Pericardium fibroblast (primary cell): ENCODE data around the gene OR4N4C.

DNA sequence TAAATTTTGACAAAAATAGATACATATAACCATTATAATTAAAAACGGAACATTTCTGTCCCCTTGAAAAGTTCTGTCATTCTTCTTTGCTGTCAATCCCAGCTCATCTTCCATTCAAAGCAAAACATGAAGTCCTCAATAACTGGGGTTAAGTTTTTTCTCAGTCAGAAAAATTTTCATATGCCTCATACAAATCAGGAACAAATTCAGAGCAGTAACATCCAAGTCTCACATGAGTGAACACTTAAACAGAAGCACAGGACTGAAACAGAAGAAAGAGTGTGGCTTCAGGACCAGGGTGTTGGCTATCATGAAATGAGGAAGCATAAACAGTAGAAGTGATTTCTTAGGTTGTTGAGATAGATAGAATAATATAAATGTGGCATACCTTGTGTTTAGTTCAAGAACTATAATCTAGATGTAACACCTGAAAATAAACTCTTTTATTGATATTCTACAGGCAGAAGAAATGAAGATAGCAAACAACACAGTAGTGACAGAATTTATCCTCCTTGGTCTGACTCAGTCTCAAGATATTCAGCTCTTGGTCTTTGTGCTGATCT lies at the start of gene OR4N4C:
Gene OR4N4C, plus strand, starts transcription at position 379 of the 563 bp plus-strand sequence.
- RAMPAGE, long total RNA = no peak

- RAMPAGE, long total RNA = no peak
Measured at GRCh38 chr15:22256449-22257161, 162.3 kb downstream of the OR4N4 start.

DNA sequence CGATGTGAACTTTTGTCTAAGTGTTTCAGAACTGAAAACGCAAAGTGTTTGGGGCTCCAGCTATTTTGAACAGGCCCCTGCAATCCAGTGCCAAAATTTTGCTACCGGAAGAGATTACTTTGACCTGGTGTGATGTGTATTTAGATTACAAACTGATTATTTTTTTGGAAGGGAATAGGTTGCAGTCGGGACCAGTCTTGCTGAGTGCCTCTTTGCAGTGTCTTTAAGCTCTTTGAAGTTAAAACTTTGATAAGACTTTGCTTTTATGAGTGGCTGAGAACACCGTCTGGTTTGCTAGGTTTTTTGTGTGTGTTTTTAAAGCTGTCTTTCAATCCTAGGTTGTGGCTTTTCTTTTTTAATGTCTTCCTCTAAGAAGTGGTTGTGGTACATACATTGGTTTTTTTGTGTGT lies 165.7 kb downstream of the OR4N4 start:
- RAMPAGE, long total RNA = no peak

GRCh38 chr15:22796403-22796905 lies 10.0 kb downstream of the NIPA1 start:
- RAMPAGE, long total RNA = no peak

DNA sequence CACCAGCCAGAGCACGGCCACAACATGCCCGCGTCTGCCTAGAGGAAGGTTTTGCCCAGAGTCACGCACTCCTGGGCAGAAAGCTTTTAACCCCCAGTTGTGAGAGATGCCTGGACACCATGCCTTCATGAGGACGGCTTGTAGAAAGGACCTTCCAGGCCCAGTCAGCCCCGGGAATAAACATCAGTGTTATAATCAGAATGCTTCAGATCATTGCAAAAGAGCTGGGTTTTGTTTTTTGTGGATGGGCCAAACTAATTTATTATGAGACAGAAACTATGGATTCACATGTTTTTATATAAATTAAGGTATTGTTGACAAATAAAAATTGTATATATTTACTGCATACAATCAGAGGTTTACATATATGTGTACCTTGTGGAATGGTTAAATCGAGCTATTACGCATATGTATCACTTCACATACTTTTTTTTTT lies 16.4 kb downstream of the CYFIP1 start:
- RAMPAGE, long total RNA = no peak

DNA sequence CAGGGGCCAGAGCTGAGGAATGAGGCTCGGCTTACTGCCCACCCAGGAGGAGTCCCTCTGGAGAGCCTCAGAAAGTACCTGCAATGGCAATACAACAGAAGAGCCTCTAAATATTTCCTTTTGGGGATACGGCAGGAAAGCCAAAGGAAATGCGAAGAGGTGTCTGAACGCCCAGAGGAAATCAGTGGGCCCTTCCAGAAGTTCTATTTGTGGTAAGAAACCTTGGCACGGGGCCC lies 44.6 kb downstream of the GOLGA8S start:
- RAMPAGE, long total RNA = no peak

DNA sequence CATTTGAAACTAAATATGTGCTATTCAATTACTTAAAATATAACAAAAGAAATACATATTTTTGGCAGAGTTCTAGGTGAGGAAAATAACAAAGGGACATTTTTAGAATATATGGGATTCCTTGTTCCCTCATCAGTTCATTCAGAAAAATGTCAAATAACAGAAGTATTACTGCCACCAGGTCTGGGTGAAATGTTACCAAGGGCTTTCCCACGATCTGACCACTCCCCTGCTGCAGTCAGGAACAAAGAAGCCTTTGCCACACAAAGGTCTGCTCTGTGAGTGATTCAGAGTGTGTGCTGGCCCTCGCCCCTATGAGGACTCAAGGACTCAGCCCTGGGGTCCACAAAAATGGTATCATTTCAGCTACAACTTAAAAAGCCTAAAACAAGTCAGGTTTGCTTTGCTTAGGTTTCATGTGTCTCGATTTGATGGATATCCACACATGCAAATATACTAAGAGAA lies 5.0 kb downstream of the MKRN3 start:
- RAMPAGE, long total RNA = no peak

DNA sequence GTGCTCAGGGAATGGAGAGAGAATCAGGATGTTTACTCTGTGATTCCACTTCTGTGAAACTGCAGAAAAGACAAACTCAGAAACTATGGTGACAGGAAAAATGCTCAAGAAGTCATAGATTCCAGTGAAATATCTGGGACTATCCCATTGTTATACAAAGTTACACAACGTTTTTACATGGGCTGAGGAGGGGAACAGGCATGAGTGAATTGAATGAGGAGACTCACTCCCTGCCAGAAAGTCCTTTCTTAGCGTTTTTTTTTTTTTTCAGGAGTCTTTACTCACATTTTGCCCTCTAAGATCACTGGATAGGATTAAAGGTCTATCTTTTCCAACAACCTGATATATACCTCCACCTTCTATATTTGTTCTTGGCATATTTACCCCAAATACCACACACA lies 153.0 kb upstream of the NDN start:
- RAMPAGE, long total RNA = no peak

DNA sequence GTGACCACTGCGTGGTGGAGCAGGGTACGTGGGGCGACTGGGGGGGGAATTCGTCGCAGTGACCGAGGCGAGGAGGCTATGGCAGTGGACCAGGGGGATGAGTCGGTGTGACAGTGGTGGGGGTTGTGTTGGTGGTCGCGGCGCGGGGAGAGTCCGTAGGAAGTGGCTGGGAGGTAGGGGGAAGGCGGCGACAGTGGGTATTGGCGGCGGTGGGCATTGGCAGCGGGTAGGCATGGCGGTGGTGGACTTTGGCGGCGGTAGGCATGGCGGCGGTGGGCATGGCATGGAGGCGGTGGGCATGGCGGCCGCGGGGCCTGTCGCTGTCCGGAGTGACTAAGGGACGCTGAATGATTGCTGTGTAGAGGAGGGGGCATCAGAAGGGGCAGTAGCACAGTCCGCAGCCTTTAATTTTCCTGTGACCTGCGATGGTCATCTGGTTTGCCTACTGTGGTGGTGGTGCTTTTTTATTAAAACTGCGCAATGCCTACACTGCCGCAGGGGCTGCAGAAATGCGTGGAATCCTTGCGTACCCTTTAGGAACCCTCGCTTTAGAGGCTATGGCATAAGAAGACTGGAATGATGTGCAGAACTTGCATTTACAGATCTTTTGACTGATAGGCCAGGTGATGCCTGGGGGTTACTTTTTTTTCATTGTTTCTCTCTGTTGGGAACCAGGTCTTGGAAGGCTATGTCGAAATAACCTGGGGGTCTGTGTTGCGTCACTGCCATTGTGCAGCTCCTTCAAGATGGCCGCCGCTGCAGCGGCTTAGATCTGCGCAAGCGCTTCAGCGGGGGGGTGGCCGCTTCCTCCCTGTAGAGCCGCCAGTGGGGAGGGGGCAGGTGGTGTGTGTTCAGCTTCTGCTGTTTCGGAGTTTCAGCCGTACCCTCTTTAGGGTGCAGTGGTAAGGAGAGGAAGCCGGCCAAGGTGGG lies 1.0 kb downstream of the SNRPN start:
- RAMPAGE, long total RNA = no peak

DNA sequence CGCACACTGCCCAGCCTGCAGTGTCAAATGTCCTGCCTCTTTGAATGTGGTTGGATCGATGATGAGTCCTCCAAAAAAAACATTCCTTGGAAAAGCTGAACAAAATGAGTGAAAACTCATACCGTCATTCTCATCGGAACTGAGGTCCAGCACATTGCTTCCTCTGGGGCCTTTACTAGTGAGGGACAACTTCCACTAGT lies 110.1 kb downstream of the SNRPN start:
- RAMPAGE, long total RNA = no peak

GRCh38 chr15:25415170-25415704 lies 23.6 kb downstream of the UBE3A start:
- RAMPAGE, long total RNA = no peak

- RAMPAGE, long total RNA = no peak
Measured at GRCh38 chr15:25568947-25569173, 130.0 kb upstream of the UBE3A start.

GRCh38 chr15:25718040-25718720 lies 144.9 kb downstream of the ATP10A start:
- RAMPAGE, long total RNA = no peak

DNA sequence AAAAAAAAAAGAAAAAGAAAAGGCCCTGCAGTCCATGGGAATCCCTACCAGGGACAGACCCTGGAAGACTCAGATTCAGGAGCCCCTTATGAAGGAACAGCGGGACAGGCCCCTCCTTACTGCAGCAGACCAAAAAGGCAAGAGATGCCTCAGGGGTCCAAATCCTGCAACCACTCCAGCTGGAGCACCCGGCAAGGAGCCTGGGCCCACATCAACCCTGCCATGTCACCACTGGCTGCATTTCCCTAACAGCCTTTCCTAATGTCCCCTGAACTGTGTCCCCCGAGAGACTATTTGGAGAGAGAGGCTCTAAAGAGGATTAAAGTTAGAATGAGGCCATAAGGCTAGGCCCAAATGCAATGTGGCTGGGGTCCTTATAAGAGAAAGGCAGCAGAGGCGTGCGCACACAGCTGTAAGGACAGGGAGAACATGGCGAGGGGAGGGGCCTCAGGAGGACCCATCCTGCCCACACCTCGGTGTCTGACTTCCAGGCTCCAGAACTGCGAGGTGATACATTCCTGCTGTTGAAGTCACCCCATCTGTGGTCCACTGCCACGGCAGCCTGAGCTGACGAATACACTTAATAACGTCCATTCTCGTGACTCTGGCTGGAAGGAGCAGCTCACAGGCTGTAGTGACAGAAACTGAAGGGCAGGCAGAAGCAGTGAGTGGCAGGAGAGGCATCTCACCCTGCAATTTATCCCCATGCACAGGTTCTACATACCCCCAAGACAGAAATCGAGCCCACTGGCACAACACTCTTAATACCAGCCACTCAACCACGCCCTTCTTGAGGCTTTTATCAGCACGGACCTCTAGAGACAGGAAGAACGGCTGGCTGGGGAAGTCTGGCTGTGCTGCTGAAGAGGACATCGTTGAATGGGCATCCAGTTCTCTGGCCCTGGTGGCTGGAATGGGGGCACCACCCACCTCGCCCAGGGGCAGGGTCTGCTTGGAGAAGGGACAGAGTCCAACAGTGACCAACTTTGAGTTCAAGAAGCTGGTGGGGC lies 77.9 kb downstream of the ATP10A start:
- RAMPAGE, long total RNA = no peak

DNA sequence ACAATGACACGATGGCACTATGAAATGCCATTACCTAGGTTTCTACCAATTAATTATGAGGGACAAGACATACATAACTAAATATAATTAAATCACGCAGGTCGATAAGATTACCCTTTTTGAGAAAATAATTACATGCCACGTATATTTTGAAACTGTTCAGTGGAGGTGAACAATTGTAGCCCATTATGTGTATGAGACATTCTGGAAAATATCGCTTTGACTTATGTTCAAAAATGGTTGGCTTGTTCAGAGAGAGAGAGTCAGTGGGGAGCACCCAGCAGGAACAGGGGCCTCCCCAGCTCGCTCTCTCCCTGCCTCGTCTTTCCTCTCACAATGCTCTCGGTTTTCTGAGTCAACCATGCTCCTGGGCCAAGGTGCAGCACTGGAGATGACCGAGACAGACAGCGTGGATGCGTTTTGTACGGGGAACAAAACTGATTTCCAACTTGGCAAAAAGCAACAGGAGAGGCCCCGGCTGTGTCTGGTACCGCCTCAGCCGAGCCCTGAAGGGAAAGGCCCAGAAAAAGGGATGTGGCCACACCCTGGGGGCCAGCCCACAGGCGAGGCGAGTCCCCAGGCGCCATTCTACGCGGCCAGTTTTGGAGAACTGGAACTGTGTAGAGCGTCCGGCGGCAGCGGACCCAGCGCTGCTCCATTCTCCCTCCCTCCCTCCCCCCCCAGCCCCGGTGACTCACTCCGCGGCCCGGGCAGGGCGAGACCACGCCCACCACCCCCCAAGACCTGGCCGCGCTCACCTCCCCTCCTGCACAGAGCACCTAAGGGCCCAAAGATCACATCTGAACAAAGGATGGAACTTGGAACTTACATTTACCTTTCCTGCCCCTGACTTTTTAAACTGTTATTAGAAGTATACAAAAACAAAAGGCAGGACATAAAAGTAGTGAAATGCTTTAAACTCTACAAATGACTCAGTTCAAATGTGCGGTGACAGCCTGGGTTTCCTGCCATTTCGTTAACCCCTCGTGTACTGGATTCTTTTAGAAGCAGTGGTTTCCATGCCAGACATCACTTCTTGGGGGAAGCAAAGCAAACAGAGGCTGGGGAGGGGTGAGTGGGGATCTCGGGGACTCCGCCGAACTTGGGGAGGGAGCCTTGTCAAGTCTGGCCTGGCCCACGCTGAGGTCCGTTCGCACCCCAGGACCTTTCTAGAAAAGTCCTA lies 12.8 kb downstream of the ATP10A start:
- RAMPAGE, long total RNA = no peak

GRCh38 chr15:25861826-25862291 lies 1.3 kb downstream of the ATP10A start:
- RAMPAGE, long total RNA = no peak

DNA sequence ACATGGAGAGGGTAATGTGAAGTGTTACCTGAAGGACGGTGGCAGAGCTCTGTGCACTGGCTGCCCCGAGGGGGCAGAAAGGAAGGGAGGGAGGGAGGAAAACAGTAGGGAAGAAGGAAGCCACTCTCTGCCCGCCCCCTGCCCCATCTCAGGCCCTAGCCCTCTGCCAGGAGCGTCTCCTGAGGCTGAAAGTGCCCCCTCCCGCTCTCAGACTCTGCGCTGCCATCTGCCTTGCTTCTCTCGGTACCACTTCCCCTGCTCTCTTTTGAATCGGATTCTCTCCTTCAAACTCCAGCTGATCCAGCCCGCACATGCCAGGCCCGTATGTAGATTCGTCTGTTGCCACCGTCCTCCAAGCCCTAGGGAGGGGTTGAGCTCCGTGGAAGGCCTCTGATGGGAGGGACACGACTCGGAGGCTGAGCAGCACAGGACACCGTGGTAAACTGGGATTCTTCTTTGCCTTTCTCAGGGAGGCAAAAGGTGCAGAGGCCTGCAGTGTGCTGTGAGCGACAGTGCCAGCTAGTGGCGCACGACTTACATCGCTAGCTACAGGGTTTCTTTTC lies 70.6 kb upstream of the ATP10A start:
- RAMPAGE, long total RNA = no peak

GRCh38 chr15:25944345-25944897 lies 81.3 kb upstream of the ATP10A start:
- RAMPAGE, long total RNA = no peak

GRCh38 chr15:26772492-26772953 lies 343 bp downstream of the GABRB3 start:
- RAMPAGE, long total RNA = no peak

- RAMPAGE, long total RNA = no peak
Measured at GRCh38 chr15:27064264-27064680, 93.3 kb downstream of the GABRG3 start.